ENCODE results near the gene TAF11.

DNA sequence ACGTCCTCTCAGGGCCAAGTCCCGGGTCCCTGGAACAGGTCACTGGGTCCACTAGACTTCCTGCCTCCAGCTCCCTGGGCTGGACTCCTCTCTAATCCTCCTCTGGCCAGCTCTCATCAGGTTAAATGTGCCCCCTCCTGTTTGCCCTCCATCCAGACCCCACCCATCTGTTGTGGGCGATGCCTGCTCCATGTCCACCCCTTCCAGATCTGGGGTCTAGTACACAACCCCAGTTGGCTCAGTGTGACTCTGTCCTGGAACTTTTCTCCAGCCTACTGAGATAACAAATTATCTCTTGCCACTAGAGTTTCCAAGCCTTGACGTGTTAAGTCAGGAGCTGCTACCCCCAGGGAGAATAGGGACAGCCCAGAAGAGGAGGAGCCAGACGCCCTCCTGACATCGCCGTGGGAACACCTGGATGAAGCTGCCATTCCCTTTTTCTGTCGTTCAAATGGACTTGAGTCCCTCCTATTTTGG is 3.7 kb upstream of the SPDEF start:
- PRO-cap, 3 experiments, result peak in 1 of 3 experiments; most common plus-strand start position 384 of the sequence (in 1)
- RAMPAGE, long total RNA, 2 experiments, result no peak in any of the 2 experiments
- RRBS, result no CpG with 5 or more reads among the region's 8 CpGs

DNA sequence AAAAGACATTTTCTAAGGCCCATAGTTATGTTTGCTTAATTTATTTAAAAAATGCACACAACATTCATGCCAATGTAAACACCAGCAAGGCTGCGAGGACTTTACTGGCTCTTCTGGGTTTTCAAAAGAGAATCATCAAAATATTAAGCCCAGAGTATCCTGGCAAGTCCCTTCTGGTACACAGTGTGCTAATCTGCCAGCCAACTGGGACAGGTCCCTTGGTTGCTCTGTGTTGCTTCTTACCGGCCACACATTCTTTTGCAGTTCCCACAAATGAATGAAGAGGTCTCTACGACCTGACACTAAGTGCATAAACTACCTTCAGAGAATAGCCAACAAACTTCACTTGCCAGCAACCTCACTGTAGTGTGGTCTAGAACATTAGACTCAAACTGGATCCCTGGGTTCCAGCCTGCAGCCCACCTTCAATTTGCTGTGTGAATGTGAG is 42.6 kb upstream of the SPDEF start:
- PRO-cap, 3 experiments, result peak in 1 of 3 experiments; most common minus-strand start position 115 of the sequence (in 1)
- RAMPAGE, long total RNA, 2 experiments, result no peak in any of the 2 experiments
- RRBS, result no CpG with 5 or more reads among the region's 3 CpGs

GRCh38 chr6:34745335-34745777 is 11.9 kb upstream of the SNRPC start:
- PRO-cap, 3 experiments, result no peak in any of the 3 experiments
- RAMPAGE, long total RNA, 2 experiments, result no peak in any of the 2 experiments
- RRBS, result no CpG with 5 or more reads among the region's 6 CpGs

- PRO-cap, 3 experiments, result peak in 3 of 3 experiments; most common plus-strand start chr6:34791537 (in 2); most common minus-strand start chr6:34791600 (in 1)
- RAMPAGE, long total RNA, 2 experiments, result no peak in any of the 2 experiments
- RRBS, result no CpG with 5 or more reads among the region's 14 CpGs
Measured at GRCh38 chr6:34791252-34791695, 609 bp upstream of the BLTP3A start.

GRCh38 chr6:34887577-34888713 is at the start of gene TAF11:
TSS of gene TAF11 (minus strand) at chr6:34888042.
- PRO-cap, 3 experiments, result peak in 3 of 3 experiments; most common plus-strand start chr6:34888097 (in 3); most common minus-strand start chr6:34888042 (in 3)
- RAMPAGE, long total RNA, 2 experiments, result start-site peak on the minus strand in 2 of 2 experiments, at chr6:34887963-34888076 at its widest, 3,007 to 4,534 reads per replicate
- RRBS, result no CpG with 5 or more reads among the region's 53 CpGs

DNA sequence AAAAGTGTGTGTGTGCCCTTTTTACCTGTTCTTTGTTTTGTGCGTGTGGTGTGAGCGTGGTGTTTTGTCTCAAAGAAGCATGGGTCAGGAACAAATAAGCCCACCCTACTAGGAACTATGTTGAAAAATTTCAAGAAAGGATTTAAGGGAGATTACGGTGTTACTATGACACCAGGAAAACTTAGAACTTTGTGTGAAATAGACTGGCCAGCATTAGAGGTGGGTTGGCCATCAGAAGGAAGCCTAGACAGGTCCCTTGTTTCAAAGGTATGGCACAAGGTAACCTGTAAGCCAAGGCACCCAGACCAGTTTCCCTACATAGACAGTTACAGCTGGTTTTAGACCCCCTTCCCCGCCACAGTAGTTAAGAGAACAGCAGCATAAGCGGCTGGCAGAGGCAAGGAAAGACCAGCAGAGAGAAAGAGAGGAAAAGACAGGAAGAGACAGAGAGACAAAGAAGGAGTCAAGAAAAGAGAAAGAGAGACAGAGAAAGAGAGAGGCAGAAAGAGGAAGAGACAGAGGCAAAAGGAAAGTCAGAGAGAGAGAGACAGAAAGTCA is 110.4 kb downstream of the ANKS1A start:
- PRO-cap, 3 experiments, result no peak in any of the 3 experiments
- RAMPAGE, long total RNA, 2 experiments, result no peak in any of the 2 experiments
- RRBS, result no CpG with 5 or more reads among the region's 5 CpGs

GRCh38 chr6:35217092-35217602 is 3.4 kb downstream of the SCUBE3 start:
- PRO-cap, 3 experiments, result no peak in any of the 3 experiments
- RAMPAGE, long total RNA, 2 experiments, result no peak in any of the 2 experiments
- RRBS, result no CpG with 5 or more reads among the region's 11 CpGs

DNA sequence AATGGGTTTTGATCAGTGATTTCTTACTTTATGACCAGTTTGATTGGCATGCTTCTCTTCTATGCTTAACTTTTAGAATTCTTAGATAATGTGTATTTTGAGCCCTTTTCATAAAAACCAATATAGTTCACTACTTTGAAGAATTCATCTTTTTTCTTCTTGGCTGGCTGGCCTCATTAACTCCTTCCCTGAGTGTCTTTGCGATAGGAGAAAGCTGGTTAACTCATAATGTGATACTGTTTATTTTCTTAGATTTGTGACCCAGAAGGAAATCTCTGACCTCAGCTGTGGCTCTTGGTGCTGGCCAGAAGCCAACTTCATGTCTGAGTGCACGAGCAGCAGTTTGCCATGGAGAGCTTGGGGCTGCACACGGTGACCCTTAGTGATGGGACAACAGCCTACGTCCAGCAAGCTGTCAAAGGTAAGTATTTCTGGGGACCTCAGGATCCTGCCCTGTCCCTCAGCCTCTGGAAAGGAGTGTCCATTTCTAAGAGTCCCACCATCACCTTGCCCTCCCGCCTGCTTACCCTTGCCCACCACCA is 16.7 kb upstream of the DEF6 start:
- PRO-cap, 3 experiments, result no peak in any of the 3 experiments
- RAMPAGE, long total RNA, 2 experiments, result no peak in any of the 2 experiments
- RRBS, result no CpG with 5 or more reads among the region's 5 CpGs

DNA sequence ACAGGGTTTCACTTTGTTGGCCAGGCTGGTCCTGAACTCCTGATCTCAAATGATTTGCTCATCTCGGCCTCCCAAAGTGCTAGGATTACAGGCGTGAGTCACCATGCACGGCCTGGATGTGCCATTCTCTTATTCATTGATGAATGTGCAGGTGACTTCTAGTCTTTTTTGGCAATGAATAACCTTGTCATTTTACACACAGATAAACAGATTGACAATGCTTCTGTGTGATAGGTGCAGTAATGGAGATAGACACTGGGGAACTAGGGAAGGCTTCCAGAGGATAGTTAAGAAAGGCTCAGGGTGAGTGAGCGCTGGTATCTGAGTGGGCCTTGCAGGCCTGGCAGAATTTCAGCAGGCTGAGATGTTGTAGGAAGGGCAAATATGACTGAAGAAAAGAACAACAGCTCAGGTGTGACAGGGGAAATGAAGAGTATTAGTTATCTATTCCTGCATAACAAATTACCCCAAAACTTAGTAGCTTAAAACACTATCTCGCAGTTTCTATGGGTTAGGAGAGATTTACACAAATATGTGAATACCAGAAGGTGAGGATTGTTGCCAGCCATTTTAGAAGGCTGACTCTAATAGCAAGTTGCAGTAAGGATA is 23.4 kb downstream of the PPARD start:
- PRO-cap, 3 experiments, result no peak in any of the 3 experiments
- RAMPAGE, long total RNA, 2 experiments, result no peak in any of the 2 experiments
- RRBS, result no CpG with 5 or more reads among the region's 5 CpGs

DNA sequence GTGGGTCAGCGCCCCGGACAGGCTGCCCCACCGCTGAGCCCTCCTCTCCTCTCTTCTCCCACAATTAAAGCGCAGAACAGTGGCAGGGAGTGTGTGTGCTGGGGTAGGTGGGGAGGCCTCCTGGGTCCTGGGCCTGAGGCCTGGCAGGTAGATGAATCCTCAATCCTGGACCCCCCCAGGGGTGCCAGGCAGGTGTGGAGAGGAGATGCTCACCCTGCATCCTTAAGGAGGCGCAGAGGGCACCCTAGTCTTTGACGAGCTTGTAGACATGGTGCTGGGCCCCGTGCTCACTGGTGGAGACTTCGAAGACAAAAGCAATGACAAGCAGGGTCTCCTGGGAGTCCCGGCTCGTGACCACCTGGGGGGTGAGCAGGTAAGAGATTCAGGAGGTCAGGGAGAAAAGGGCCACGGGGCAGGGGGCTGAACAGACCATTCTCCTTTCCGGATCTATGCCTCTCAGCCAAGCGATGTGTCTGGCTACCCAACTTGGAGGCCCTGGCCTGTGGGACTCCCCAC is 6.7 kb downstream of the RPL10A start:
- PRO-cap, 3 experiments, result no peak in any of the 3 experiments
- RAMPAGE, long total RNA, 2 experiments, result no peak in any of the 2 experiments
- RRBS, result 91% methylated on average over 4 of the region's 13 CpGs

GRCh38 chr6:35492892-35493334 is 4.0 kb downstream of the TEAD3 start:
- PRO-cap, 3 experiments, result no peak in any of the 3 experiments
- RAMPAGE, long total RNA, 2 experiments, result no peak in any of the 2 experiments
- RRBS, result no CpG with 5 or more reads among the region's 8 CpGs

DNA sequence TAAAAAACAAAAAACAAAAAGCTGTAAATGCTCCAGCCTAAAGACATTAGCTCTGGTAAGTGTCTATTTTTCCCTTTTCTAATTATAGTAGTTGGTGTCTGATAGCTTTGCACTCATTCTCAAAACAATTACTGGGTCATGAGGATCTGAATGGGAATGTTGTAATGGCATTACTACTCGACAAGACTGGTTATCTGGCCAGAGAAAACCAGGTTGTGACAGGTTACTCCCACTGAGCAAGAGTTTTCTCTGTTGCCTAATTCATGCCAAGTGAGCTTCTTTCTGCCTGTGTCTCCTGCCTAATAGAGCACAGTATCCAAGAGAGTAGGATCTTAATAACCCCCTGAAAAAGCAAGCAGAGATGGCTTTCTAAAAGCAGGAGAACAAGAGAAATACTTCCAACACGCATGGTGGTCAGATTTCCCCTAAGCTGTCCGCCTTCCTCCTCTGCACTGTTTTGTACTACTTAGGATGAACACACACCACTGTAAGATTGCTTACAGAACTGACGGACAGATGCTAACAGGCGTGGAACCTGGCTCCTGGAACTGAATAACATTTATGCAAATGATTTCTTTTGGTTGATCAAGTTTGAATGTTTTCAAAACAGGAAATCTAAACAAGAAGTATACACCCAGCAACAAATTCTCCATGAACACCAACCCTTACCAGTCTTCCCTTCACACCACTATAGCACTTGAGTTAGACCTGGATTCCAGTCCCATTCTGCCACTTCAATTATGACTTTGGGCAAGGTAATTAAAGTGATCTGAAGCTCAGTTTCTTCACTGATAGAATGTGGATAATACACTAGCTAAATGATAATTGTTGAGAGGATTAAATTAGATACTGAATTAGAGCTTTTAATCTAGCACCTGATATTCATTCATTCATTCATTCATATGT is 86.2 kb downstream of the FKBP5 start:
- PRO-cap, 3 experiments, result peak in 1 of 3 experiments; most common plus-strand start position 201 of the sequence (in 1)
- RAMPAGE, long total RNA, 2 experiments, result no peak in any of the 2 experiments
- RRBS, result no CpG with 5 or more reads among the region's 5 CpGs

DNA sequence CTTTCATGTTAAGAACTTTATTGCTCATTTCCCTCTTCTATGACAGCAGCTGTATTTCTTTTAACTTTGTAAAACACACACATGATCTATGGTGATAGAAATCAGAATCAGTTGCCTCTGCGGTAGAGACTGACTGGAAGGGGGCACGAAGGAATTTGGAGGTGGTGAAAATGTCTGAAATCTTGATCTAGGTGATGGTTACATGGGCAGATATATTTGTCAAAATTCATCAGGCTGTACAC is 17.7 kb upstream of the ARMC12 start:
- PRO-cap, 3 experiments, result no peak in any of the 3 experiments
- RAMPAGE, long total RNA, 2 experiments, result no peak in any of the 2 experiments
- RRBS, result no CpG with 5 or more reads among the region's 2 CpGs

DNA sequence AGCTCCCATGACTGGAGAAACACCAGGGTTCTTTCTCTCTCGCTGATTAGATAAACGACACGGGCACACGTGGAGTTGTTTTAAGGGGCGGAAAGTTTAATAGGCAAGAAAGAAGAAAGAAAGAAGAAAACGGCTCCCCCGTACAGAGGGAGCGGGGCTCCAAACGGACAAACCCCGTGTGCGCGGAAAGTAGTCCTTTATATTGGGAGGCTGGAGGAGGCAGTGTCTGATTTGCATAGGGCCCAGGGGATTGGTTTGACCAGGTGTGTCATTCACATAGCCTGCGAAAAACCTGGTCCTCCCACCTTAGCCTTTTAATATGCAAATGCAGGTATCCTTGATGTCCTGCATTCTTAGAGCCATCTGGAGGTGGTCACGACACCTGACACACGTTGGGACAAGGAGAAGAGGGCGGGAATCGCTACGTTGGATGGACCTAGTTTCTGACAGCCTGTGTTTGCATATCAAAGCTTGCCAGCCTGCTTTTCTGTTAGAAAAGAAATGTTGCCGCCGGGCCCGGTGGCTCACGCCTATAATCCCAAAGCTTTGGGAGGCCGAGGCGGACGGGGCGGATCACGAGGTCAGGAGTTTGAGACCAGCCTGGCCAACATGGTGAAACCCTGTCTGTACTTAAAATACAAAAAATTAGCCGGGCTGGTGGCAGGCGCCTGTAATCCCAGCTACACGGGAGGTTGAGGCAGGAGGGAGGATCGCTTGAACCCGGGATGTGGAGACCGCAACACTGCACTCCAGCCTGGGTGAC is 11.9 kb upstream of the CLPSL2 start:
- PRO-cap, 3 experiments, result no peak in any of the 3 experiments
- RAMPAGE, long total RNA, 2 experiments, result no peak in any of the 2 experiments
- RRBS, result no CpG with 5 or more reads among the region's 33 CpGs

- PRO-cap, 3 experiments, result no peak in any of the 3 experiments
- RAMPAGE, long total RNA, 2 experiments, result no peak in any of the 2 experiments
- RRBS, result no CpG with 5 or more reads among the region's 9 CpGs
Measured at GRCh38 chr6:35869089-35870152, 51.5 kb downstream of the SRPK1 start.

DNA sequence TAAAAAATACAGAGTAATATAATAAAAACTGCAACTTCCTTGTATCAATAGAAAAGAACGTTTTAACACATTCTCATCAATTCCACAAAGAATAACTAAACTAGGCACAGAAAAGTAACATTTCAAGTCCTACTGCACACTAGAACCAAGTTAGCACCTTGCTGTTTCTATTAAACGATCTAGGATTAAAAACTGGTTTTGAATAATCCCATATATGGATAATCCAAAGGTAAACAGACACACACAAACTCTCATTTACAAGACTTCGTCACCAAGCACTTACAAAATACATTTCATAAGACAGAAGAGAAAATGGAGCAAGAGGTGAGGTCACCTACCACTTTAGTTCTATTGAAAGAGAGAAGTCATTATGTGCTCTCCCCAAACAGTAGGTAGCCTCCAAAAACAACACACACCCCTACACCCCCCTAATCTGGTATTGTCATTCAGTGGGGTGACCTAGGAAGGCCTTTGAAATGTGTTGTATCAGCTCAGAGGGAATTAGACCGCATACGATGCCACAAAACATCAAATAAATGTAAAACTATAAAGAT is 1.9 kb downstream of the SRPK1 start:
- PRO-cap, 3 experiments, result no peak in any of the 3 experiments
- RAMPAGE, long total RNA, 2 experiments, result no peak in any of the 2 experiments
- RRBS, result no CpG with 5 or more reads among the region's 5 CpGs

- PRO-cap, 3 experiments, result no peak in any of the 3 experiments
- RAMPAGE, long total RNA, 2 experiments, result no peak in any of the 2 experiments
- RRBS, result 26% methylated on average over 2 of the region's 40 CpGs
Measured at GRCh38 chr6:35931047-35931802, 10.3 kb upstream of the SRPK1 start.

GRCh38 chr6:36092527-36093373 is 37.6 kb upstream of the MAPK13 start:
- PRO-cap, 3 experiments, result no peak in any of the 3 experiments
- RAMPAGE, long total RNA, 2 experiments, result no peak in any of the 2 experiments
- RRBS, result no CpG with 5 or more reads among the region's 7 CpGs

DNA sequence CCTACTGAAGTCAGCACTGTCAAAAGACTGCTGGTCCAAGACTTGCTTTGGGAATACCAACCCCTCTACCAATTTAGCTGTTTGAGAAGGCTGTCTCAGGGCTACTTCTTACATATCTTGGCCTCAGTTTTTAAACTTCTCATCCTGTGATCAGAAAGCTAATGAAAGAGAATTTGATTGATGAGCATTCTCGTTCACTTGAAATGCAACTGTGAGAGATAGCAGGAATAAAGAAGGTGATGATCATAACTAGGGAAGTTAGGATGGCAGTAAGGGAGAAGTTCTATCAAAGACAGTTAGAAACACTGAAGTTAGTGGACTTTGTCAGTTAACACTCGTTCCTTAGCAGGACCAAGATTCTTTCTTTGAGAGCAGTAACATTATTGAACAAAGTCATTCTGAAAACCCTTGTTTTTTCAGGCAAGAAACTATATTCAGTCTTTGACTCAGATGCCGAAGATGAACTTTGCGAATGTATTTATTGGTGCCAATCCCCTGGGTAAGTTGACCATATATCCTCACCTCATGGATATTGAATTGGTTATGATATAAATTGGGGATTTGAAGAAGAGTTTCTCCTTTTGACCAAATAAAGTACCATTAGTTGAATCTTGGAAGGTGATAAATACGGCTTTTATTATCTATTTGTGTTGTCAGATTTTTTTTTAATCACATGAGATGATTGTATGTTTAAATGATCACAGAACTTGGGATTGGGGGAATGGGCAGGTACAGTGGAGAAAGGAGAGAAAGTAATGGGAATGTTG is 28.0 kb upstream of the MAPK13 start:
- PRO-cap, 3 experiments, result no peak in any of the 3 experiments
- RAMPAGE, long total RNA, 2 experiments, result no peak in any of the 2 experiments
- RRBS, result no CpG with 5 or more reads among the region's 5 CpGs

DNA sequence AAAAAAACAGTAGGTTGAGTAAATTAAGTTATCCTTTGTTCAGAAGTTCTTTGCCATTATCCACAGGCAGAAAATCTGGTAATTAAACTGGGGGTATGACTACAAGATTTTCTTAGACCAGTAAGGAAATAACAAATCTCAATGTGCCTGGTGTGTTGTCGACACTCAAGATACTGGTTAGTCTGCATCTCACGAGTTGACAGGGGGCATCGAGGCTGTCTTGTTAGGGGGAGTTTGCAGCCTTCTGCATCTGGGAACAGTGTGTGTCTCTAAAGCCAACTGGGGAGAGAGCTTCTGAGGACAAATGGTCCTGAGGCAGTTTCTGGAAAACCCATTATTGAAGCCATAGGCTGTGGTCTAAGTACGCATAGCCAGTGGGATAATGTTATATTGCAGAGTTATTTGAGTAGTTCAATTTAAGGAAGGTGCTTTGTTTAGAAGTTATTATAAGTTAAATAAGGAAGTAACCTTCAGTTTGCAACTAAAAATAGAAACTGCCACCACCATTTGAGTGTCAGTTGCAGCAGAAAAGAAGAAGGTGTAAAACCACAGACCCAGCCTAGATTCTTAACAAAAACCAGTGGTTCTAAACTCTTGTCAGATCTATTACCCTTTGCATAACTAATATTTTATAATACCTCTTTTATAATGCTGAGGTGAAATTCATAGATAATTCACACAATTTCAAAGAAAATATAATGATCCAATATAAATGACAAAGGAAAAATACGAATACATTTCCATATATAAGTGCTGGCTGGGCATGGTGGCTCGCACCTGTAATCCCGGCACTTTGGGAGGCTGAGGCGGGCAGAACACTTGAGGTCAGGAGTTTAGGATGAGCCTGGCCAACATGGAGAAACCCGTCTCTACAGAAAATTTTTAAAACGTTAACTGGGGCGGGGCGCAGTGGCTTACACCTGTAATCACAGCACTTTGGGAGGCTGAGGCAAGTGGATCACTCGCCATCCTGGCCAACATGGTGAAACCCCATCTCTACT is 15.3 kb upstream of the MAPK13 start:
- PRO-cap, 3 experiments, result no peak in any of the 3 experiments
- RAMPAGE, long total RNA, 2 experiments, result no peak in any of the 2 experiments
- RRBS, result no CpG with 5 or more reads among the region's 13 CpGs

Measured in testis (tissue), 5 donors.